ENCODE measurements around a stretch of chr14.

- PRO-cap: no peak
These were observed 23.3 kb downstream of the VTI1B start for GRCh38 chr14:67650933-67651667.

DNA sequence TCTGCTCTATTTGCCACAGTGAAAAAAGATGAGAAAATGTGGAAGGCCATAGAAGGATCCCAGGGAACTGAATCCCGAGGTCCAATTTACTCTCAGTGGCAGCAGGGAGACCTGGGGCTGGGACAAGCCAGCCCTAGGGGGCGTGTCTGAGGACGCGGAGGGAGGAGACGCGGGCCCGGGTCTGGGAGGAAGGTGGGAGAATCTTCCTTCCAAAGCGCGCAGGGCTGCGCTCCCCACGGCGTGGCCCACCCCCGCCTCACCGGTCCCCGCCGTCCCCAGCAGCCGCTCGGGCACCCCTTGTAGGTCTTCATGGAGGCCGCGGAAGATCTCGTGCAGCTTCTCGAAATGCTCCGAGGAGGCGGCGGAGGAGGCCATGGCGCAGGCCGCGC, 323 bp downstream of the VTI1B start:
- PRO-cap: bidirectional peak, plus-strand start at position 163 of the sequence, minus-strand start at position 69 of the sequence

GRCh38 chr14:67952941-67954014, 133.7 kb downstream of the RAD51B start:
- PRO-cap: no peak

- PRO-cap: no peak
These were observed 255.3 kb downstream of the RAD51B start for GRCh38 chr14:68074732-68075498.

- PRO-cap: no peak
These were observed 265.5 kb downstream of the RAD51B start for GRCh38 chr14:68084939-68085601.

- PRO-cap: no peak
These were observed 485.0 kb downstream of the ZFP36L1 start for GRCh38 chr14:68307843-68308239.

DNA sequence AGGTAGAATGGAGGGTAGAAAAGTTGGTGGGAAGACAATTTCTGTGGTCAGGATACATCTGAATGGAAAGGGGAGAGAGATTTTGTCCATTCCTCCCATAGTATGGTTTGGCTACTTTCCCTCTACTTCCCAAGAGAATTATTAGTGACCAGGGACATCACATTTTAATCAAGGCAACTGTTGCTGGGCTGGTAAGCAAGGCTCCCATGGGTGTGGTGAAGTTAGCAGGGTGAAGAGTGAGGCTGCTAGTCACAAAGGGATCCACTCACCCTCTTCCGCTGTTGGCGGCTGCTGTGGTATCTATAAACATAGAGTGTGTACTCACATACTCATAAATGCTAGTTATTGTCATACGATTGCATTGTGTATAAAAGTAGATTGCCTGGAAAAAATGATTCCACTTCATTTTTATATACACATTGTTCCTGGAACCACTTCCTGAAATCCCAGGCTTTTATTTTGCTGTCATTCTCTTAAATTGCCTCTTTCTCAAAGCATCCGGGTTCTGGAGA, 413.2 kb downstream of the ZFP36L1 start:
- PRO-cap: no peak

- PRO-cap: no peak
These were observed 306.7 kb downstream of the ZFP36L1 start for GRCh38 chr14:68486071-68486727.

DNA sequence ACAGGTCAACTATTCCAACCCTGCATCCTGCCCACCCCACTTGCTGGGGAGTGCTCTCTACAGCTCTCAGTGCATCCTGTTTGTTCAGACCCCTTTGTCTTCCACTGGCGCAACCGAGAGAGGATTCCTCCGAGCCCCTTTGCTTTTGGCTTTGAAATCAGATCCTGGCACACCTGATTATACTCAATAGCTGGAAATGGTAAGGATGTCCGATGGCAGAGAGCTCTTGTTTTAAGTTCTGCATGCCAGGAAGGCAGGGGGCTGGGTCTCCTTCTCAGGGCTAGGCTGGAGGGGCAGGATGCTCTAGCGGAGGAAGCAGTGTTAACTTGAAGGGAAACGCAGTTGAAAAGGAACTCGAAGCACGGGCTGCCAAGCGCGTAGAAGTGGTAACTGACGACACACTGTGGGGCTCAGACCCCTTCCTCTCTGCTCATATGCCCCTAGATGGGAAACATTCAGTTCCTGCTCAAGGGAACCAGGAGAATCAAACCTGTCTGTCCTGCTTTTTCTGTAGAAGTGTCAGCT, 297.6 kb downstream of the ZFP36L1 start:
- PRO-cap: no peak

GRCh38 chr14:68506688-68507719, 285.9 kb downstream of the ZFP36L1 start:
- PRO-cap: no peak

DNA sequence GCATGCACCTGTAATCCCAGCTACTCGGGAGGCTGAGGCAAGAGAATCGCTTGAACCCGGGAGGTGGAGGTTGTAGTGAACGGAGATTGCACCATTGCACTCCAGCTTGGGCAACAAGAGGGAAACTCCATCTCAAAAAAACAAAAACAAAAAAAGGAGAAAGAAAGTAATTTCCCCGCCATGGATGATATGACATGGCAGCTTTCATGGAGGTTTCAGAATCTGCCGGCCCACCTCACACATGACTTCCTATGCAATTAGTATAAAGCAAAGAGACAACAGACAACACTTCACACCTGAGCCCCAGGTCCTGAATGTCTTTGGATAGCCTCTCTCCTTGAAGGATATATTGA, 214.6 kb downstream of the ZFP36L1 start:
- PRO-cap: no peak

DNA sequence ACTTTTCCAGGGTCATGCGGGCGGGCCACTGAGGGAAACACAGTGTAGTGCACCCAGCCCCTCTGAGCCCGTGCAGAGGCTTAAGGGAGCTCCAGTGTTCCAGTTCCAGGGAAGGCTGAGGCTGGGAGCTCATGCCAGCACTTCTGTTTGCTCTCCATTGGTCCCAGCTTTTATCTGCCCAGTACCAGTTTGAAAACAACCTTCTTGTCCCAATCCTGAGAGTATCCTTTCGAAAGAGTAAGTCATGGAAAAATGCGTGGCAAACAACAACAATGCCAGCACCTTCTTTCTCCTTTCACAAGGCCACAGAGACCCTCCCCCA, 185.8 kb downstream of the ZFP36L1 start:
- PRO-cap: no peak

DNA sequence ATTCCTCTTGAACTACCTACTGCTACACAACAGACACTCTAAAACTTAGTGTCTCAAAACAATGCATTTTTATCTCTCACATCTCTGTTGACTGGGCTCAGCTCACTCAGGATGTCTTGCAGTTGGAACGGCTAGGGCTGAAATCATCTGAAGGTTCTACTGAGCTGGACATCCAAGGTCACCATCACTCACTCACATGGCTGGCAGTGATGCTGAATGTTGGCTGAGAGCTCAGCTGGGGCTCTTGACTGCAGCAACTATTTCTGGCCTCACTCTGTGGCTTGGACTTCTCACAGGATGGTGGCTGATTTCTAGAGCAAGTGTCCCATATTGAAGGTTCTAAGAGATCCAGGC, 166.5 kb downstream of the ZFP36L1 start:
- PRO-cap: no peak

DNA sequence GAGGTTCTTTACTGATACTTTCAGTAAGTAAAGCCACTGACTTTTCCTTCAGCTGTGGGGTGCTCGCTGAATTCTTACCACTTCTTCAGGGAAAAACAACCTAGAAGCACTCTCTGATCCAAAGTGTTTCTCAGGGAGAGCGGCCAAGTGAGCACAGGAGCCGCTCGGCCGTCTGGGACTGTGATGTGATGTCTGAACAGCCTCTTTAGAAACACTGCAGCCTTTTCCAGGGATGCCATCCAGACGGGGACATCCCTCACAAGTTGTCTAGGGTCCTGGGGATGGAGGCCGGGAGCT, 160.7 kb downstream of the ZFP36L1 start:
- PRO-cap: no peak

GRCh38 chr14:68682311-68682638, 110.6 kb downstream of the ZFP36L1 start:
- PRO-cap: no peak

- PRO-cap: no peak
These were observed 109.8 kb downstream of the ZFP36L1 start for GRCh38 chr14:68682639-68683908.

DNA sequence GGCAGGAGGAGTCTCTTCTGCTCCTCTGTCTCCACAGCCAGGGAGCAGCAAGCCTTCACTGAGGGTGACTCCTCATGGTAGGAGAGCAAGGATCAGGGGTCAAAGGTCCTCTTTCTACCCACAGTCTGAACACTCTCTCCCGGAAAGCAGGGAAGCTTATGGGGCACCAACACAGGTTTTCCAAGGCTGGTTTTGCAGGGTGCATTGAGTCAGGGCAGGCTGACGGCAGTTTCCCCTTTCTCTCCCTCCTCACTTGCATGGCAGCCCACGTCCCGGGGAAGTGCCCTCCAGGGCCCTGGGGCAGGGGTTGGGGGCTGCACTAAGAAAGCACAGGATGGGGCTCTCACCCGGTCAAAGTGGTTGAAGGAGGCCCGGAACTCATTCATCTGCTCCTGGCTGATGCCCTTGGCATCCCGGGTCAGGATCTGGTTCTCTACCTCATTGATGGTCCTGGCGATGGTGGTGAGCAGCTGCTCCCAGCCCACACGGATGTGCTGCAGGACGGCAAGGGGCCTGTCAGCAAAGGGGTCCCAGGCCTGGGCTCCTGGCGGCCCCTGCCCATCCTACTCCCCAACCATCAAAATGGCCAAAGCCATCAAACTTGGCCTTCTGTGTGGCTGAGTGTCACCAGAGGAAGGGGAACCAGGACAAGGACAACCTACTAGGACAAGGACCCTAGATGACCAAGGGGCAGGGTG, 86.9 kb upstream of the ZFP36L1 start:
- PRO-cap: no peak

GRCh38 chr14:68880313-68880757, 87.5 kb upstream of the ZFP36L1 start:
- PRO-cap: no peak

DNA sequence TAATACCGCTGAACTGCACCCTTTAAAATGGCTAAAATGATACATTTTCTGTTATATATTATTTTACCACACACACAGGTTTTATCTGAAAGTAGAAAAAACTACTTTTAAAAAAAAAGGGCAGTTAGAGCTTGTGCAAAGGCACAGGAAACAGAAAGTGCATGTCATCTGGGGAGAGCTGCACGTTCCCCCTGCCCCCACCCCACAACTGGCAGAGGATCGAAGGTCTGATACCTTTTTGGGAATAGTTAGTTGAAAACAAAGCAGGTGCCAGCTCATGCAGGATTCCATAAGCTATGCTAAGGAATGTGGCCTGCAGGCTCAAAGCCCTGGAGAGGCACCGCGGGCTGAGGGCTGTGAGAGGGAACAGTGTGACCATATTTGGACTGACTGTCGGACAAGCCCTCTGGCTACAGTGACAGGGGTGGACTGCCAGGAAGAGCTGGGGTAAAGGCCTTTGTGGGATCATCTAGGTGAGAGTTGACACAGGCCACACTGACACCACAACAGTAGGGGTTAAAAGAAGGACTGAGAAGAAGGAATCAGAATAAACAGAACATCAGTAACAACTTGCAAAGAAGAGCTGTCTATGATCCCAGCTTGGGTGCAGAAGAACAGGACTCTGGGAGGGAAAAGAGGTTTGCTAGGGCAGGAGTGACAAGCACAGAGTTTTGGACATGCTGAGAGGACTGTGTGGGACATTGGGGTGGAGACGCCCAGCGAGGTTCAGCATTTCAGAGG, 54.7 kb downstream of the ACTN1 start:
- PRO-cap: no peak

DNA sequence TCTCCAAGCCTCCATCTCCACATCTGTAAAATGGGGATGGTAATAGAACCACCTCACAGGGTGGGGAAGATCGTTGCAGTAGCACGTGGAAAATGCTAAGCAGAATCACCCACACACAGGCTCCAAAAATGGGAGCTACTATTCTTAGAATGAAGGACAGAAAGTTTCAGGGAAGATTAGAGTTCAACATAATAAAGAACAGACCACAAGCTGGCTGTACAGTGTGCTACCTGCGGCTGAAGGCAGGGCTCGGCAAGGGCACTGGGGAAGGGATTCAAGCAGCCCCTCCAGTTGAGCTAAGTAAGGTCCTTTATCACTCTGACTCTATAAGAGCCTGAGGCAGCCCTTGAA, 47.5 kb downstream of the ACTN1 start:
- PRO-cap: no peak